AG04449 (cell line): ENCODE results near the gene PRMT2.

GRCh38 chr21:45962500-45962803 is 19.1 kb upstream of the COL6A1 start:
- RRBS = no CpG with 5 or more reads among the region's 2 CpGs

GRCh38 chr21:45976591-45977151 is 4.9 kb upstream of the COL6A1 start:
- RRBS = no CpG with 5 or more reads among the region's 12 CpGs

DNA sequence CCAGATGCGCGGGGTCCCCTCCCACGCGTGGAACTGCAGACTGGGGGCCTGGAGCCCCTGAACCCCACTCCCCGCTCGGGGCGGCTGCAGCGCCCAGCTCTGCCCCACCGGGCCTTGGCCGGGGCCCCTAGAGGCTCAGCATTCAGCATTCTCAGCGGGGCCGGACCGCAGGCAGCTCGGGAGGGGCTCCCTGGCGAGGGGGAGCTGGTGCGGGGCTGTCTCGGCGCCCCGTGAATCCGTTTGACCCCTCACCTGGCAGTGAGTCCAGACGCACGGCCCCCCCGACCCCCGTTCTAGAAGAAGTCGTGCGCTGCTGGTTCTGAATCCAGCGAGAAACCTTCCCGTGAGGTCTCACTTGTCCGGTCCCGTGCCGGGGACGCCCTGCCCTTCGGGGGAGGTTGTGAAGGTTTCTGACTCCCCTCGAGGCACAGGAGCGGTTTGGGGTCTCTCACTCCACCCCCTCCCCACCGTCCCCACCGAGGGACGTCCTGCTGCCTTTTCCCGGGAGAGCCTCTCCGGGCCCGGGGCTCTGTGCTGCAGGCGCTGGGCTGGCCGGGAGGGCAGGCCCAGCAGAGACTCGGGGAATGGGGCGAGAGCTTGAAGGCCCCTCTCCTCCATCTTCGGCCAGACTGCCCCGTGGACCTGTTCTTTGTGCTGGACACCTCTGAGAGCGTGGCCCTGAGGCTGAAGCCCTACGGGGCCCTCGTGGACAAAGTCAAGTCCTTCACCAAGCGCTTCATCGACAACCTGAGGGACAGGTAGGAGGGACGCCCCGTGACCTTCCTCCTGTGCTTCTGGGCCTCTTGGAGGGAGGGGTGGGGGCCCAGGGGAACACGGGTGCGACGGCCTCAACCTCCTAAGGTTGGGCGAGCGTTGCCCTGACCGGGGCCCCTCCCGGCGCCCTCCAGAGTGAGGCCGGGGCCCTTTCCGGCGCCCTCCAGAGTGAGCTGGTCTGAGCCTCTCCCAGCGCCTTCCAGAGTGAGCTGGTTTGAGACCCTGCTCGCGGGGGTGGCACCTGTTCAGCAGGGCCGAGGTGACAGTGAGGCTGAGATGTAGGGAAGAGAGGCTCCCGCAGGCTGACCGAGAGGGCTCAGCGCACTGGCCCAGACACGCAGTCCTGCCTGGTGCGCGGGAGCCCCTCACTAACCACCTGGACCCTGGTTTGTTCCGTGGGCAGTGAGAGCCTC is 829 bp downstream of the COL6A1 start:
- RRBS = 0% methylated on average over 1 of the region's 76 CpGs

DNA sequence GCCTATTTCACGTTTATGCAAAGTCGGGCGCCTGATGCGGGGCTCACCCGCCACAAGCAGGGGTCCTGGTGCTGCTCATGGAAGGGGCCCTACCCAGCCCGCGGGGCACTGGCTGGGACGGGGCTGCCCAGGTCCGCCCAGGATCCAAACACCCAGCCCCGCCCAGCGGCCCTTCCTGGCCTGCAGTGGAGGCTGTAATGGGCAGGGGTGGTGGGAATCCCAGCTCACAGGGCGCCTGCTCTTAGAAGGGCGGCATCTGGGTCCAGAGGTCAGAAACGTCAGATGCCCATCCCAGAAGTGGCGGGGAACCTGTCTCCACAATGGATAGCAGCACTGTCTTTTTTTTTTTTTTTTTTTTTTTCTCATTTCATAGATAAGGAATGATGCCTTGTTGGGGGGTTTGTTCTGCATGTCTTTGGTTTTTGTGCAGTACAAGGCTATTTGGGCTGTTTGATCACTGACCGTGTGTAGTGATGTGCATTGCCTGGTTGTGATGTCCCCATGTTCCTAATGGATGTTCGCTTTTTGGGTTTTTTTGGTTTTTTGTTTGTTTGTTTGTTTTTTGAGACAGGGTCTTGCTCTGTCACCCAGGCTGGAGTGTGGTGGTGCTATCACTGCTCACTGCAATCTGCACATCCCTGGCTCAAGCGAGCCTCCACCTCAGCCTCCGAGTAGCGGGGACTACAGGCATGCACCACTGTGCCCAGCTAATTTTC is 1.8 kb downstream of the COL6A2 start:
- RRBS = no CpG with 5 or more reads among the region's 20 CpGs

GRCh38 chr21:46115087-46115501 is 17.2 kb downstream of the COL6A2 start:
- RRBS = no CpG with 5 or more reads among the region's 2 CpGs

DNA sequence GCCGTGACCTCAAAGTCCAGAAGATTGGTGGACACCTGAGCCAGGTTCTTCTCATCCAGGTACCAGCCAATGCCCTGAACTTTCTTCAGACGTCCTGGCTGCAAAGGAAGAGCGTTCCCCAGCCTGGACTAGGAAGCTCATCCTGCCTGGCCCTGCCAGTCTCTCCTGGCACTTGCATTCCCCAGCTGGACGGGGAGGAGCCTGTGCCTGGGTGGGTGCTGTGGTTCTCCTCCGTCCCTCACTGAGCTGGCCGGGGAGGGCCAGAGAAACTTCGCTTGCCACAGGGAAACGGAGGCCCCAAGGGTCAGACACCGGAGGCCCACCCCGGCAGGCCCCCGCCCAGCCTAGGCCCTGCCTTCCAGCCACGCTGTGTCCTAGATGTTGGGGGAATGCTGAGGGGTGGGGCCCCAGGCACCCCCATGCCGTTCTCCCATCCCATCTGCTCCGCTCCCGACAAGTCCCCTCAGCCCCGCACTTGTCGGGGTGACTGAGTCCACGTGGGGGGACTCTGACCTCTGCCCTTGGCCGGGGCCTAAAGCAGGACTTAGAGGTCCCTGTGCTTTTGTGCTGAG is 4.9 kb downstream of the FTCD start:
- RRBS = 58% methylated on average over 5 of the region's 19 CpGs

DNA sequence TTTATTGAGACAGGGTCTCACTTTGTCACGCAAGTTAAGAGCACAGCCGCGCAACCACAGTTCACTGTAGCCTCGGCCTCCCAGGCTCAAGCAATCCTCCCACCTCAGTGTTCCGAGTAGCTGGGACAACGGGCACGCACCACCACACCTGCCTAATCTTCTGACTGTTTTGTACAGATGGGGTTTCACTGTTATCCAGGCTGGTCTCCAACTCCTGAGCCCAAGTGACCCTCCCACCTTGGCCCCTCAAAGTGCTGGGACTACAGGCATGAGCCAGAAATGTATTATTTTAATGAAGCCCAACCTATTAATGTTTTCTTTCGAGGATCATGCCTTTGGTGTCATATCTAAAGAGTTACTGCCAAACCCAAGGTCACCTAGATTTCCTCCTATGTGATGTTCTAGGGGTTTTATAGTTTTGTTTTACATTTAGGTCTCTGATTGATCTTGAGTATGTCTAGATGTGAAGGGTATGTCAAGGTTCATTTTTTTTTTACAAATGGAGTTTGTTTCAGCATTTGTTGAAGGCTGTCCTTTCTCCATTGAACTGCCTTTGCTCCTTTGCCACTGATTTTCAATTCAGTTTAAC is 3.1 kb upstream of the SPATC1L start:
- RRBS = no CpG with 5 or more reads among the region's 8 CpGs

- RRBS = 97% methylated on average over 6 of the region's 33 CpGs
Measured at GRCh38 chr21:46424641-46425459, 33.8 kb upstream of the DIP2A start.

- RRBS = no CpG with 5 or more reads among the region's 9 CpGs
Measured at GRCh38 chr21:46468027-46468642, 9.4 kb downstream of the DIP2A start.

DNA sequence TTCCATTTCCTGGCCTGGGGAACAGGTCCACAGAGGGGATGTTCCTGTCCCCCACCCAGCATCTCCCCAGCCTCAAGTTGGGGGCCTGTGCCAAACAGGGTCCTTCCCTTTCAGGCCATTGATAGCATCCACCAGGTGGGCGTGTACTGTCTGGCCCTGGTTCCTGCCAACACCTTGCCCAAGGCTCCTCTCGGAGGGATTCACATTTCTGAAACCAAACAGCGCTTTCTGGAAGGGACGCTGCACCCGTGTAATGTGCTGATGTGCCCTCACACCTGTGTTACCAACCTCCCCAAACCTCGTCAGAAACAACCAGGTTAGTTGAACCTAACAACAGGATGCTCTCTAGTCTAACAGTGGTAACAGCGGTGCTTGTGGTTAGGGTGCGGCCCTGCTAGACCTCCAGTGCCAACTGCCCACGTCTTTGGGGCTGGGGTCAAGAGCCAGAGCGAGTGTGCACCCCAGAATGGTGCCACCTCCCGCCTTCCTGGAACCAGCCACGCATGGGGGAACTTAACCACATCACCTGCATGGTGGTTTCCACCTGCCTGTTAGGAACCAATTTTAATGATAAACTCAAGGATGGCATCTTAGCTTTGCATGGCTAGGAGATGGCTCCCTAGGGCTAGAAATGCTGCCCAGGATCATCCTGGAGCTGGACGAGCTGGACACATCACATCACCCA is 54.3 kb downstream of the S100B start:
- RRBS = no CpG with 5 or more reads among the region's 13 CpGs

DNA sequence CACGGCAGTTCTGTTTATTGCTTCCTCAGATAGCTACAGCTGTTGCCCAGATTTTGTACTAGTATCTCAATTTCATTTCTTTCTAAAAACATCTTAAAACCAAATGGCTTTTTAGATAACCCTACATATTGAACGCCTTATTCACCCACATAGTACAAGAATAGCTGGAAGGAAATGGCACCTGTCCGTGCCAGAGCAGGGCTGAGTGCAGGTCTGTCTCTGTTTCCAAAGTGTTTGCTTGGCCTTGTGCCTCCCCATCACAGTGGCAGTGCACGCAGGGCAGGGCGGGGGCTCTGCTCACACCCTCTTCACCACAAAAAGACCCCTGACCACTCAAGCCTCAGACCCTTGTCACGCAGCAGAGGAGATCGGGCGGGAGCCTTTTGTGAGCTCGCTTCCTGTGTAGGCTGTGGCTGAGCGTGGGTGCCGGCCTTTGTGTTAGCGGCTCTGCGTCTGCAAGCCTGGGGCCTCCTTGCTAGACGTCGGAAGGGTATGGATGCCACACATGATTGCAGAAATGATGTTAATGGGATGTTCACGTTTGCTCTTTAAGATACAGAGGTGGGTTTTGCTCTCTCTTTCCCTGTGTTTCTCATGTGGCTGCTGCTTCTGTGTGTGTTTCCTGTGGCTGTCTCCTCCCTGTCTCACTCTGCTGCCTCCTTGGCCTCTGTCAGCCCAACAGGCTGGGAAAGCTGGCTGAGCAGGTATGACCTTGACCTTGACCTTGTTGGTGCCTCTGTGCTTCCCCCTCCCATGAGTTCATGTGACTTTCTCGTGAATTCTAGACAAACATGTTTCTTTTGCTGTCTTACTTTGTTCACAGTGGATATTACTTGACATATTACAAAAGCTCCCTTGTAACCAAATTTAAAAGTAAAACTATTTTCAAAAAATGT is 45.5 kb downstream of the S100B start:
- RRBS = no CpG with 5 or more reads among the region's 17 CpGs

DNA sequence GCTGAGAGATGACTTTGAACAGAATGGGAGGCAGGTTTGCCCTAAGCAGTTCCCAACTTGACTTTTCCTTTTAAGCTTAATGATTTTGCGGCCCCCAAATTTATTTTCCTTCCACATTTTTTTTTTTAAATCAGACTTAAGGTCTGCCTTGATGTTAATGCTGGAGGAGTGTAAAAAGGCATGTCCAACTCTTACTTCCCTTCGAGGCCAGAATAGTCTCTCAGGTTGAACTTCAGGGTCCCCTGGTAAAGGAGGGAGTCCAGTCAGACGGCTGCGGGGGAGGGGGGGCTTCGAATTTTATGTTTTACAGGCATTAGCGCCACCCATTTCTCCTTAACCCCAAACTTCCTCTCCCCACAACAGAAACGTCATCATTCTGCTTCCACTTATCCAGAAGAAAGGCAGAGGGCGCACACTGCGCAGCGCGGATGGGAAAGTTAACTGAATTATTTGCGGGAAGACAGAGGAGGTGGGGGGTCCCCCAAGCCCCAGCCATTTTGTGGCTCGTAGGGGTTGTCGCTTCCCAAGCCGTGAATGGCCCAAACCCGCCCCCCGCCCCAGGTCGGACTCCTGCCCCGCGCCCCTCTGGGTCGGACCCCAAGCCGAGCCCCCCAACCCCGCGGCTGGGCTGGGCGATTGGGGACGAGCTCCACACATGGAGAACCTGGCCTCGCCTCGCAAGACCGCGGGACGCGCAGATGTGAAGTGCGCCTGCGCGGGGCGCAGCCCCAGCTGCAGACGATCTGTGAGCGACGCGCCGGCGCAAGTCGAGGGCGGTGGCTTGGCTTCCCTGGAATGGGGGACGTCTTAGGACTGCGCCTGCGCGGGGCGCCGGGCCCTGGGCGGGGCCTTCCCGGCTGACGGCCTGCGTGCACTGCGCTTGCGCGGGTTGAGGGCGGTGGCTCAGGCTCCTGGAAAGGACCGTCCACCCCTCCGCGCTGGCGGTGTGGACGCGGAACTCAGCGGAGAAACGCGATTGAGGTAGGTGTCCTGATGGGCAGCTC is at the start of gene PRMT2:
PRMT2 (plus strand) TSS at position 892 of the 1,004 bp plus-strand sequence.
- RRBS = 2% methylated on average over 10 of the region's 67 CpGs

- RRBS = no CpG with 5 or more reads among the region's 45 CpGs
Measured at GRCh38 chr21:46635787-46636389, 414 bp downstream of the PRMT2 start.